Neuron (in vitro differentiated cells): ENCODE measurements around a stretch of chr7.

- PRO-cap, result no peak
Observed at GRCh38 chr7:28149732-28150413, 30.7 kb downstream of the JAZF1 start.

DNA sequence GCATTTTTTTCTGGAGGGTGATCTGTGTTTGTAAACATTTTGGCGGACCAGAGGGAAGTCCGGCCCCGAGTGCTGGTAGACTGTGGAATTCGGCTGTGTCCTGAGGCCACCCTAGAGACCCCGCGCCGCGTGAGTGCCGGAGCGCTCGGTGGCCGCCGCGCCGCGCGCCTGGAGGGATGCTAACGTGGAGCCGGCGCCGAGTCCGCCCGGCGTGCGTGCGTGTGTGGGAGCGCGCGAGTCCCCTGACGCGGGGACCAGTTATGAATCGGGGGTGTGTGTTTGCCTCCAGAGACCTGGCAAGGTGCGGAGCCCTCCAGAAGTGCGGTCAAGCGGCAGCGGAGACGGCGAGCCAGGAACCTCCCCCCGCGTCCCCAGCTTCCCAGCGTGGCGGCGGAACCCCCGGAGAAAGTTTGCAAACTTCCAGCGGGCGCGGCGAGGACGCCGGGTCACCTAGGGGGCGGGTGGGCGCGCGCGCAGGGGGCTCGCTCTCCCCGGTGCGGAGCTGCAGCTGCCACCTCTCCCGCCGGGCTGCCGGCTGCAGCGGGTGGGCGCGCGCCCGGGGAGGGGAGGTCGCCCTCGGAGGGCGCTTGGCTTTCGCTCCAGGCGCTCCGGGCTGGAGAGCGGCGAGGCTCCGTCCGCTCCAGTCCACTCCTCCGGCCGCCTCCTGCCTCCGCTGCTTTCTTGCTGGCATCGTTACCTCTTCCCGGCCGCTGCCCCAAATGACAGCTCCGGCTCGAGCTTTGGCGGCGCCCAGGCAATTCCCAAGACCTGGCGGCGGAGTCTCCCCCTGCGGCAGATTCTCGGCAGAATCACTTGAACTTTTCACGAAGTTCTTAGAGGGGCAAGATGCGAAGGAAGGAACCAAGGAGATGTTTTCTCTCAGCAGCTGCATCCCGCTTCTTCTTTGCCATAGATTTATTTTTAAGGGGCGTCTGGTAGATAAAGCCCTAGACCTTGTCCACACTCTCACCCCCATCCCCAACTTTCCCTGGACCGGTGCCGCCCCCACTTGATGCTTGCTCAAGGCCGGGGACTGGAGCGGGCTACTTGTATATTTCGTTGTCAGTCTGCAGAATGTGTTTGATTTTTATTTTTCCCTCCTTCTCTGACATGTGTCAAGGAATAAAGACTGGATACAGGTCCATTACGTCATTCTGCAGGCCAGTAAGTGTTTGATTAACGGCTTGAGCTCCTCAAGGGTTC lies 2.3 kb upstream of the CREB5 start:
- PRO-cap, result bidirectional peak, plus-strand start at position 316 of the sequence, minus-strand start at position 102 of the sequence; bidirectional peak, plus-strand start at position 618 of the sequence, minus-strand start at position 537 of the sequence; bidirectional peak, plus-strand start at position 718 of the sequence, minus-strand start at position 720 of the sequence

DNA sequence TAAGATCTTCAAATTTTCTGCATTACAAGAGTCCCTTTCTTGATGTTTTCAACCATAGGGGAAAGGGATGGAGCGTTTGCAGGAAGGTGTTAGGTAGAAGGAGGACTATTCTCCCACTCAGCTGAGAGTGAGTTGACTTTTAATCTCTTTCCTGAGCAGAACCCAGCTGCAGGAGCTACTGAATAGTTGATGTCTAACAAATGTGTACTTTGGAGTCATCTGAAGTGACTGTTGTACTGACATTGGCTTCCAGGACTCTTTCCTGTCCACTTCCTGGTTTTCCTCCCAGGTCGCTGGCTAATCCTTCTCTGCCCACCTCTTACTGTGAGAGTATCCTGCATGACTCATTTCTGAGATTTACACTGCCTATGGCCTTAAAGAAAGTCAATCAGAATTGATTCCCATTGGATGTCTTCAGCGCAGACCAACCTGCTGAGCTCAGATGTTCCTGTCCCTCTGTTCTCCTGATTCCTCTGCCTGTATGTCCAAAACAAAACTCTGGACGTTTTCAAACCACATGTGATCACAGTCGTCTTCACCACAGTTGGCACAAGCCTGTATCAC lies 261.9 kb downstream of the CREB5 start:
- PRO-cap, result no peak

GRCh38 chr7:28732627-28732809 lies 225.6 kb downstream of the TRIL start:
- PRO-cap, result no peak

DNA sequence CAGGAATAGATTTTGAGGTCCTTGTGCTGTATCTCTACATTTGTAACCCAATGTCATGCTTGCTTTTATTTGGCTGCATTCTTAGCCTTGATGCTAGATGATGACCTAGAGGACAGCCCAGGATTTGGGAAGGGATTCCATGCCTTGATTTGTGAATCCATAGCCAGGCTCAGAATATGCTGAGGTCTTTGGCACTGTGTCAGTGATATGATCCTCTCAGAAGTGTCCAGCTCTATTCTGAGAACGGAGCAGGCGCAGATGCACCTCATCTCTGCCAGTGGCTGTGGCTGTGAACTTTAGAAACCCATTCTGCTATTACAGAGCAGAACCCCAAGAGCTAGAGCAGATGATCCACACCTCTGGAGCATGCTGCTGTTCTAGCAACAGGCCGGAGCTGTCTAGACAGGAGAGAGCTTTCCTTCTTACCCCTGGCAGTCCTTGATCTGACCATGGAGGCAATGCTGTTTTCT lies 212.8 kb downstream of the TRIL start:
- PRO-cap, result no peak

DNA sequence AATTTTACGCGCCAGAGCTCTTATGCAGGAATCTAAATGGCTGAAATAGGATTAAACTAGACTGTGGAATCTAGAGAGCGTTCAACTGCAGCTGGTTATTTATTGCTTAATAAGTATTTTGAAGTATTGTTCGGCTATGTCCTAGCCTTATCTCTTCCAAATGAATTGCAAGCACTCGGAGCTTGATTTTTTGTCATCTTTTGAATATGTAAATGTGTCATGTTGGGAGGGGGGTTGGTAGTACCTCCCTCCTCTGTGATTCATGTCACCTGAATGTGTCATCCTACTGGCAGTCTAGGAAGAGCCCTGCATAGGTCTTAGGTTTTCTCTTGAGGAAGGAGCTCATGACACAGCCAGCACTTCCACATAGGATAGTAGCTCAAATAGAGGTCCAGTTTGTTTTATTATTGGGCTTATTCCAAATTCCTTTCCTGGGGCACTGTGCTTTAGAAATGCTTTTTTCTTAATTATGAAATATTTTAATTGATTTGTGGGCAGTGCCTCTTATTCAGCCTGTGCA lies 22.4 kb upstream of the TRIL start:
- PRO-cap, result no peak

DNA sequence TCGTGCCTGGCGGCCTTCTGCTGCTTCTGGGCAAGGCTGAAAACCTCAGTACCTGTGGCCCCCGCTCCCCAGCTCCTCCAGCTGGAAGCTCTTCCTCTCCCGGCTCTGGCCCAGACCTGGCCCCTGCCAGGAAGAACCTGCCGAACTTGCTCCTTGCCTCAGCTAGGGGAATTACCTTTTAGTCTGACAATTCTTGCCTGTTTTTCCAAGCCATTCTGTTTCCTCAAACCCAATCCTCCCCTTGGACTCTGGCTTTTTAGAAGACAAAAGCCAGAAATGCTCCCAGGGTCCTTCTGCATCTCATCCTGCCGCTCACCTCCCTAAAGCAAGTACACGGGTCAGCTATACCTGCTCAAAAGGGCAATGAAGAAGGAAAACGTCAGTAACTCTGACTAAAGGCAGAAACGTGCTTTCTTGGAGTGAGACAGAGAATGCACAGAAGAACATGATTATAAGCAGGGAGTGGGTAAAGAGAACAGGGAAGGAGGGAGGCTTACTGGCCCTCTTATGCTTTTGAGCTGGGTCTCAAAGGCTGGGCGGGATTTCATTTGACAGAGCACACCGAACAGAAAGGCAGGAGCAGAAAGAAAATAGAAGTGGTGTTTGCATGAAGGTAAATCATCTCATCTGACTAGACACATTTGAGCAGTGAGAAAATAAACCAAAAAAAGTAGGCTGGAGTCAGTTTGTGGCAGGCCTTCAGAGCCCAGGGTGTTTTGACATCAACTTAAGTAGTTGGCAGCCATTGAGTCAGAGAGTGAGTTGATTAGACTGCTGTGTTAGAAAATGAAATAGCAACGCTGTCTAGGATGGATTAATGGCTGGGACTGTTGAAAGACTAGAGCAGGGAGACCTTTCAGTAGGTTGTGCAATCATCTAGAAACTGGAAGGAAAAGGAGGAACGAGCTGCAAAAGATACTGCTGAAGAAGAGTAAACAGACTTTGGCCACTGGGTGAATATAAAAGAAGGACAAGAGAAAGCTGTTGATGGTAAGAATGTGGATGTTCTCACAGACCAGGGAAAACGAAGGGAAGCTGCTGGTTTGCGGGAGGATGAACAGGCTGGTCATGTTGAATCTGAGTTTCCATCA lies 28.3 kb upstream of the TRIL start:
- PRO-cap, result no peak

DNA sequence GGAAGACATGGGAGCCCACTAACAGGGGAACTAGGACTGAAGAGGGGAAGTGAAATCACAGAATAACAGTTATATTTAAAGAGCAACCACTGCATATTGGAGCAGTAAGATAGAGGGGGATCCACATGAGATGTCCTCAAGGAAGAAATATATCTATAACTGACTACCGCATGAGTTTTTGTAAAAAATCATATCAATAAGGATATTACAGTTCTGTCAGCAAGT lies 10.4 kb downstream of the CPVL start:
- PRO-cap, result no peak

- PRO-cap, result no peak
Observed at GRCh38 chr7:29192815-29193185, 1.8 kb upstream of the CHN2 start.

DNA sequence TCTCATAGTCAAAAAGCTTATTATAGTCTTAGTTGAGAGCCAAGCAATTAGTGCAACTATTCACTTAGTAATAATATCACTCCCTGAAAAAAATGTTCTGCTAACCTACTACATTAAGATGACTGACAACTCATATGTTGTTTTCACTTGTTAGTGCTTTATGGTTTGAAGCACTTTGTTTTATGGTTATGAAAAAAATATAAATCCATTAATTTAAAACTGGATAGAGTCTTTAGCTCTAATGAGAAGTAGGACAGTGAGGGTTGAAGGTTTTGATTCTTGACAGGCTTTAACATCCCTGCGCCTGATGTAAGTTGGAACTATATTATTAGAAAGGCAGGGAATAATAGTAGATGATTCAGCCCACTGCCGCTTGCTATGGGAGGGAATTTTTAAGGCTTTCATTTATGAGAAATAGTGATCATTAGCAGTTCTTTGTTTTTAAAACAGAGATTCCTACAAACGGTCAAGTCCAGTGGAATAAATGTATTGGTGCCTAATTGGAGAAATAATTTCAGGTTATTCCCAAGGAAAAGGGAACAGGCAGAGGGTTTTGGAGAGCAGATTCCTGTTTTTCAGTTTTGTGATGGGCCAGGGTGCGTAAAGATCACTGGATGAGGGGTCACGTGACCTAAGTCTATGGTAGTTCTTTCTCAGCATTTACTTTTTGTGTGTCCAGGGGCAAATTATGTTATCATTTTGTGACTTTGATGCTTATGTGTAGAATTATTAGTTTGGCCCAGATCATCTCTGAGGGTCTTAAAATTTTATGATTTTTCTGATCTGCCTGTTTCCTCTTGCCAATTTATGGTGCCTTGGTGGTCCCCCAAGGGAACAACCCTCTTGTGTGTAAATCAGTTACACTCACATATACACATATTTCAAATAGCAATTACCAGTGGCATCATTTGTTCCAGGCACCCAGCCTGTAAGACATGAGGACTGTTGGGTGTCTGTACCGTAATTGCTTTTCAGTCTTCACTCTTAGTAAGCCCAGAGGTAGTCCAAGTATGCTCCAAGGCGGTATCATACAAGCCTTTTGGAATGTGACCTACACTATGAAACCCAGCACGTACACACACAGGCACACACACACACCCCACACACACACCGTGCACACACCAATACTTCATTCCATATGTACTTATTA lies 15.1 kb downstream of the CHN2 start:
- PRO-cap, result no peak

- PRO-cap, result no peak
Observed at GRCh38 chr7:29254625-29255069, 60.1 kb downstream of the CHN2 start.

DNA sequence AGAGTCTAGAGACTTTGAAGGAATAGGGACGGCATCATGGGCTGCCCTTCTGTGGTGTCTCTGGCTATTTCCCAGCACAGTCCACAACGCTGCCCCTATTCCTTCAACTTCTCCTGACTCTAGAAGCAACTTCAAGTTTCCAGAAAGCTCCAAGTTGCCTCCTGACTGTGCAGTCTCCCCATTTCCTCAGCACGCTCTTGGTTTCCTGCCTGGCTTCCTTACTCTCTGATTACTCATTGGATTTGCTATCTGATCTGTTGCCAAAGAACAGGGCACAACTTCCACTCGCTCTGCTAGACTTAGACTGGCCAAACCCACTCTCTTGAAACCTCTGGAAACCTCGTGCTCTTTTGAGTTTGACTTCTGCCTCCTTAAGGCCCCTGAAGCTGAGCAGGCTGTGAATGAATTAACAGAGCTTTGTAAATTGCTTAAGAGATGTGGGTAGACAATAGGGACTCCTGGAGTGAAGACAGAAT lies 70.5 kb downstream of the CHN2 start:
- PRO-cap, result no peak

DNA sequence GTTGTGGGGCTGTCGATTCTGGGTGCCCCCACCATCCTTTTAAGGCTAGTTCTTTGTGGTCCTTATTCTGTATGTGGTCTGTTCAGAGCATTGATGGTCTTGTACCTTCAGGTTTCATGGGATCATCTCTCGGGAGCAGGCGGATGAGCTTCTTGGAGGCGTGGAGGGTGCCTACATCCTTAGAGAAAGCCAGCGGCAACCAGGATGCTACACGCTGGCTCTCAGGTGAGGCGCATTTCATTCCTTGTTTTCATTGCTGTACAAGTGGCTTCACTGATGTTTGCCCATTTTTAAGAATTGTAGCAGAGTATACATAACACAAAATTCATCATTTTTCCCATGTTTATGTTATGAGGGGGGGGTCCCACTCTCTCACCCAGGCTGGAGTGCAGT lies 165.4 kb upstream of the PRR15 start:
- PRO-cap, result no peak

- PRO-cap, result no peak
Observed at GRCh38 chr7:29607918-29608291, 44.3 kb downstream of the PRR15 start.

GRCh38 chr7:29684776-29685711 lies 121.3 kb upstream of the WIPF3 start:
- PRO-cap, result bidirectional peak, plus-strand start at chr7:29684991, minus-strand start at chr7:29684949; bidirectional peak, plus-strand start at chr7:29685189, minus-strand start at chr7:29685117; bidirectional peak, plus-strand start at chr7:29685561, minus-strand start at chr7:29685618

DNA sequence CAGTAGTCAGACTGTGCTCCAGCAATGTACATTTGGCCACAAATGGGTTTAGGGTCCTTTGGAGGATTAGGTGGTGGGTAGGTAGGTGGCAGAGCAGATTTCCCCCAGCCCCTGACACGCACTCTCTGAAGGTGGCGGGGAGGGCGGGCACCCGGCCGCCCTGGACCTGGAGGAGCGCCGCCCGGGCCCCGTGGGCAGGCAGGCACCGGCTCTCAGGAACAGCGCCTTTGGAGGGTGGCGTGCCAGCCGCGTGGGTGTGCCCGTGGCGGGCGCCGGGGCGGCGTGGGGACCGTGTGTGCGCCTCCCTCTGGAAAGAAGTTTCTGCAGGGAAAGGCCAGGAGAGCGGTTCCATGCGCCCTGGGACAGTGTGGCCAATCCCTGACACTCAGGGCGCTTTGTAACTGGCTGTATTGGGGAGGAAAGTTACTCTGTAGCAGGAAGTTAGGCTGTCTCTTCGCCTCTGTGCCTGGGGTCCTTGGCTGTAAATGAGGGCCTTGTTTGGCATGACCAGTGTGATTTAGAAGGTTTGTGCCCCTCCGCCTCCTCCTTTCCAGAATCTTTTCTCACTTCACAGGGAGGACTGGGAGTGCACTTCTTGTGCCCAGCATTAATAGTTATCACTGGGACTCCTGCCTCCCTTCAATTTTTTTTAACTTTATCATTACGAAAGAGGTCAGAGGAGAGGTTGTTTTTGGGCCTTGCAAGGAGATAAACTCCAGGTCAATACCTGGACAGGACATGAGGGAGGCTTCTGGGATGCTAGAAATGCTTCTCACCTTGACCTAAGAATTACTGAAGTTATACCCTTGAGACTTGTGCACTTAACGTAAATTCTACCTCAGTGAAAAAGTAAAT lies 1.2 kb downstream of the WIPF3 start:
- PRO-cap, result no peak

- PRO-cap, result no peak
Observed at GRCh38 chr7:29883662-29884035, 77.3 kb downstream of the WIPF3 start.

DNA sequence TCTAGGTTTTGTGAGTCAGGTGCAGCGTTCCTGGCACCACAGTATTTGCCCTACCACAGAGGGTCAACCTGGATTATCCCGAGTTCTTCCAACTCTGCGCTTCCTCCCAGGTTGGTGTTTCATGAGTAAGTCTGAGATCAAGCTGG lies 502 bp upstream of the ZNRF2 start:
- PRO-cap, result no peak

GRCh38 chr7:30369895-30370418 lies 85.6 kb downstream of the ZNRF2 start:
- PRO-cap, result no peak

DNA sequence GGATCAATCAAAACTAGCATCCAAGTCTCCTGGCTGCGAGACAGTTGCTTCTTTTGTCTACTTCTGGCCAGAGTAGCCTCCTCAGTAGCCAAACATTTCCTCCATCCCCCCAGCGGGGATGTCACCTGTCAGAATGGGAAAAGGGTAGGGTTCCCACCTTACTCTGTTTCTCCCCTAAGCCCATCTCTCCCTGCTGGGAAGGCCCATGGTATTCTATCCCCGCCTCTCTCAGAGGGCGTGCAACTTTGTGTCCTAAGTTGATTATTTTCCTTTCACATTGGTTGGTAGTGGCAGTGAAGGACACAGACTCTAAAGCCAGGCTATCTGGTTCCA lies 8.8 kb downstream of the NOD1 start:
- PRO-cap, result no peak